SJCRH30 (cell line): ENCODE data around the genes PLEKHG6, SCNN1A and VAMP1.

GRCh38 chr12:6197668-6198588 lies 2.3 kb upstream of the CD9 start:
- RAMPAGE, long total RNA: no peak

DNA sequence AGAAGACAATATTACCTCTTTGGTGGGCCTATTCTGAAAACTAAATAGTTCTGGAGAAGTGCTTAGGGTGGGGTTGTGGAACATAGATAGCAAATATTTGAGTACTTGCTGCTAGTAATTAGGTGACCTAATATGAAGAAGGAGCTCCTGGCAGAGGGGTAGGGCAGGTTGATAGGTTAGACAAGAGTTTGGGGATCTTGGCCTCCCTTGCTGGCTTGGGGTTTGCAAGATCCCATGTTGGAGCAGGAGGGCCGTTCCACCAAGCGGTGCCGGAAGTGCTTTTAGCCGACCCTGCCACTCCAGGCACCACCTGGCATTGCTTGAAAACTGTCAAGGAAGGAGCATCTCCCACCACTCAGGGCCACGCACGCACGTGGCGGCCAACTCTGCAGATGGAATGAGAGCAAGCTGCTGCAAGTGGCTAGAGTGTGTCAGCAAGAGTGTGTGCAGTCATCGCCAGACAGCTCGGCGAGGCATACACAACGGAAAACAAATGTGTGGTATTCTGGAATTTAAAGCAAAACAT lies 11.0 kb downstream of the CD9 start:
- RAMPAGE, long total RNA: no peak

GRCh38 chr12:6221875-6222872 lies 22.0 kb downstream of the CD9 start:
- RAMPAGE, long total RNA: no peak

- RAMPAGE, long total RNA: no peak
Observed at GRCh38 chr12:6277161-6277525, 33.3 kb upstream of the PLEKHG6 start.

DNA sequence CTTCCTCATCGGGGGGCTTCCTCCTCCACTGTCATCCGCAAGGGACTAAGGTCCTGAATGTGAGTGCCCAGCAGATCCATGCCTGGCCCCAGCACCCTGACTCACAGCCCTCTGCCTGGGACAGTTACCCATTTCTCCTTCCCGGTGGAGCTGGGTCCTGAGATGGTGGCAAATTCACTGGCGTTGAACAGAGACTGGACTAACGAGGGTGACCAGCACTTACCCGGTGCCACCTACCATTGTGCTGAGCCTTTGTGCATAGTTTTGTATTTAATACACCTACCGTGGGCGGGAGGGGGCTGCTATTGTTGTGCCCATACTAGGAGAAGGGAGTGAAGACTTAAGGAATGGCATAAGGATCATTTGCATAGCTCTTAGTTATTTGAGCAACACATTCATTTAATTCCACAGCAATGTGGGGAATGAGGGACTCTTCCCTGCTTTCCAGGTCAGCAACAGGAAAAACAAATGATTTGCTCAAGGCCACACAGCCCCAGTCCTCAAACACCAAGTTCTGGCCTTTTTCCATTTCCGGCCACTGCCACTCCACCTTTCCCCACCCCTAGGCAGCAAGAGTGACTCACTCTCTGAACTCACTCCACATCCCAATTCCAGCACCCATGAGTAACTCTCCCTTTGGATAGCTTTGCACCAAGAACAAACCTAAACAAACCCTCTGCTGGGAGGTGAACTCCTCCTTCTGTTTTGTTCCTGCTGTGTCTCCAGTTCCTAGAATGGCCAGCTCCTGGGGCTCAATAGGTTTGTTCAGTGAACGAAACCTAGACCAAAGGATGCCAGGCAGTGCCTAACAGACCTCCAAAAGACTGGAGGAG lies 30.6 kb upstream of the PLEKHG6 start:
- RAMPAGE, long total RNA: no peak

DNA sequence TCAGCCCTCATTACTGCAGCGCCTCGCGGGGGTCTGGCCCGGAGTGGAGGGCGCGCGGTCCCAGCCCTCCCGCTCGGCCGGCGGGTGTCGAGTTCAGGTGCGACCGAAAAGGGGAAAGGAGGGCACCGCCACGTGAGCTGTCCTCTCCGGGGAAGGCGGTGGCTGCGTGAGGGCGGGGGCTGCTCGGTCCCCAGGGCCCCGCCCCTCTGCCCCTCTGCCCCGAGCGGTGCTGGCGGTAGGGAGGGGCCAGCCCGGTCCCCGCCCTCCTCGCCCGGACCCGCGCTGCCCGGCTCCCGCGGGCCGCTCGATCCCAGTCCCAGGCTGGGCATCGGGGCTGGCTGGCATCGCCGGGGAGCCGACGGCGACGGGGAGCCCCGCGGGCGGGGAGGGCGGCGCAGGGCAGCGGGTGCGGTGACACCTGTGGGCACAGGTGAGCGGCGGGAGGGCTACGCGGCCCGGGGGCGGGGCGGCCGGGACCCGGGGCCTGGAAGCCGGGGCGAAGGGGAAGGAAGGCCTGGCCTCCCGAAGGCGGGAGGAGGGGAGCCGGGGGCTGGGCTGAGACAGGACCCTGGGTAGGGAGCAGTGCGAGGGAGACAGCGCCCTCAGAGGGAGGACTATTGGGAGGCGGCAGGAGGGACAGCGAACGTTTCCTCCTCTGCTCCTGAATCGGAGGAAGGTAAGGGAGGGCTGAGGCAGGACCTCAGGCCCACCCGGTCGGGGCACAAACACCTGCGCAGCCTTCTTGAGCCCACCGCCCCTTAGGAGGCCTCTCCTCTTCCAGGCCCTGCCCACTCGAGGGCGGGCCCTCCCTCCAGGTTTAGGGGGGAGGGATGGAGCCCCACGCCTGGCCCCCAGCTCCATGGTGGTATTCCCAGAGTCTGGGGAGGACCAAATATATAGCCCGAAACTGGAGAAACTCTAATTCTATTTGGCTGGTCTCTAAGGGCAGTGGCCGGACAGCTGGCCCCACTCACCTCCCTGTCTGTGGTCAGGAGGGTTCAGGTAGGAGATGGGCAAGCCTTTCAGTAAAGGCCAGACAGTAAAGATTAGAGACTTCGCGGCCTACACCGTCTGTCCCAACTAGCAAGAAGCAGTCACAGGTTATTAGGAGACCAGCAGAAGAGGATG lies at the start of gene PLEKHG6:
Gene PLEKHG6 (plus strand): TSS at position 264 of the 1,128 bp plus-strand sequence.
- RAMPAGE, long total RNA: no peak

DNA sequence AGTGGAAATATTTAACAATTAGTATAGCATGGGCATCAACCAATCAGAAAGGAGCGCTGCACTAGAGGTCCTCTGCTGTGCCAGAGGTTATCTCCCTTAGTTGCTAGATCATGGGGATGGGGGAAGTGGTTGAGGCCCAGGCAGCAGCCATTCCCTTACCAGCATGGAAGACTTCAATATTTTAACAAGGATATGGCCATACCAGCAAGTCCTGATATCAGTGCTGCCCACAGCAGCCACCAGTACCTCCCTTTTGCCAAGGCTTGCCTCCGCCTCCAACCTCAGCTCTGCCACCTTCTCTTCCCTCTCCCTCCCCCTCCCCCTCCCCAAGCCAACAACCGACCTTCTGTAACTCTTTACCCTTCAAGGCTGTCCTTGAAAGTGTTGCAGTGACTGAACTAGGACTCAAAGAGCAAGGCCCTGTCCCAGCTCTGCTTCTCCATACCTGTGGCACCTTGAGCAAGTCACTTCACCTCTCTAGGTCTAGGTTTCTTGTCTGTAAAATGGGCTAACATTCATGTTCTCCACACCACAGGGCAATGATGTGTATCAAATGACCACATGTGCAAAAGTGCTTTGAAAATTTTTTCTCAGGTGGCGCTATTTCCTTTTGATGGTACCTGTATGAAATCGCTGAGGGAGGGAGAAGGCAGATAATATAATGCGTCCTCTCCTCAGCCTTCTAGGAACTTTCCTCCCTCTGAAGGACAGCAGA lies 14.5 kb downstream of the PLEKHG6 start:
- RAMPAGE, long total RNA: no peak

DNA sequence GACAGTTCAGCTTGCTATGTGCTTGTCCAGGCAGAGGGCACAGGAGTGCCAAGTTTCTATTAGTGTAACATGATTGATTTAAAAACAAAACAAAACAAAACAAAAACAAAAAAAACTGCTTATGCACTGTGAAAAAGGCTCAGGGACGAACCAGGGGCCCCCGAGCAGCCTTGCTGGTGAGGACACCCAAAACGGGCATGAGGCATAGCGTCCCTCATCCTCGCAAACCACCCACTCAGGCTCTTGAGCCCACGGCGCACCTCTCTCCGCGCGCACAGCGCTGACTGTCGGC lies 13.1 kb downstream of the TNFRSF1A start:
- RAMPAGE, long total RNA: no peak

DNA sequence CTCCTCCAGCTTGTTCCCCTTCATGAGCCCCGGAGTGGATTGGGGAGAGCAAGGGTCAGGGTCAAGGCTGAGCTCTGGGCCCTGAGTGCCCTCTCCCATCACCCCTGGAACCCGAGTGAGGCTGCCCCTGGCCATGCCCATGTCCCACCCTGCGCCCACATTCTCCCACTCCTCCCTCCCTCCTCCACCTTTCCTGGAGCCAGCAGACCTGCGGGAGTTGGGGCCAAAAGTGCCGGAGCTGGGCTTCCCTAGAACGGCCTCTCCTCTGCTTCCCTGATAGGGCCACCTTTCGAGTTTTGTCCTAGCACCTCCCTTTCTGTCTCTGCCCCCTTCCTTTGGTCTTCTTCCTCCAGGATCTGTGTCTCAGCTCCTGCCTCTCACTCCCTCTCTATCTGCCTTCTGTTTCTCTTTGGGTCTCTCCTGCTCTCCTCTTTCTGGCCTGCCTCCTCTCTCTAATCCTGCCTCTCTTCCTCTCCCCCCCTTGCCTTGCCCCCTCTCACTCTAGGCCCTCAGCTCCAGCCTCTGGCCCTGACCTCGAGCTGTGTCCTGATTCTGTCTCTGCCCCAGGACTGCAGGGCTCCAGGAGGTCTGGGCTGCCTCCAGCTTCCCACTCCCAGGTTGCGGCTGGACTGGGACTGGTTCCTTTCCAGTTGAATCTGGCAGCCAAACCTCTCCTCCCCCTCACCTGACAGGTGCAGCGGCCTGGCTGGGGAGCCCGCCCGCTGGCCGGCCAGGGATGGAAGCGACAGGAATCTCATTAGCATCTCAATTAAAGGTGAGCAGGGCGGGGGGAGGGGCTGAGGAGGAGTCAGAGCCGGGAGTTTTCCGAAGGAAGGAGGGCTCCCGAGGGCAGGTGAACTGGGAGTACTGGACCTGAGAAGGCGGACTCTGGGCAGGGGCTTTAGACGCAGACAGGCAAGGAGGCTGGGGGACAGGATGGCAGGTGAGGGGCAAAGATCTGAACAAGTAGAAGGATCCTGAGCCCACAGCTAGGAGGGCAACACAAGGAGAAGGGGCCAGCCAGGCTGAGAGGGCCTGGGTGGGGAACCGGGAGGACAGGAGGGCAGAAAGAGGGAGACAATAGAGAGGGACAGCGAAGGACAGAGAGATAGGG lies at the start of gene SCNN1A:
Gene SCNN1A (minus strand): TSS at position 744 of the 1,114 bp plus-strand sequence.
- RAMPAGE, long total RNA: no peak

- RAMPAGE, long total RNA: no peak
Observed at GRCh38 chr12:6426790-6427826, 17.6 kb upstream of the CD27 start.

- RAMPAGE, long total RNA: no peak
Observed at GRCh38 chr12:6432952-6433508, 11.7 kb upstream of the CD27 start.

- RAMPAGE, long total RNA: no peak
Observed at GRCh38 chr12:6446269-6446689, 1.5 kb downstream of the CD27 start.

- RAMPAGE, long total RNA: no peak
Observed at GRCh38 chr12:6458441-6459192, 6.8 kb downstream of the TAPBPL start.

- RAMPAGE, long total RNA: no peak
Observed at GRCh38 chr12:6470517-6471471, at the start of gene VAMP1. TSS of gene VAMP1 (minus strand) at chr12:6470677.

- RAMPAGE, long total RNA: no peak
Observed at GRCh38 chr12:6478449-6478806, 8.0 kb upstream of the VAMP1 start.

- RAMPAGE, long total RNA: no peak
Observed at GRCh38 chr12:6514053-6514721, 20.1 kb upstream of the GAPDH start.

GRCh38 chr12:6534925-6535952 lies 922 bp downstream of the GAPDH start:
- RAMPAGE, long total RNA: no peak

- RAMPAGE, long total RNA: no peak
Observed at GRCh38 chr12:6539692-6540534, 5.6 kb downstream of the GAPDH start.

DNA sequence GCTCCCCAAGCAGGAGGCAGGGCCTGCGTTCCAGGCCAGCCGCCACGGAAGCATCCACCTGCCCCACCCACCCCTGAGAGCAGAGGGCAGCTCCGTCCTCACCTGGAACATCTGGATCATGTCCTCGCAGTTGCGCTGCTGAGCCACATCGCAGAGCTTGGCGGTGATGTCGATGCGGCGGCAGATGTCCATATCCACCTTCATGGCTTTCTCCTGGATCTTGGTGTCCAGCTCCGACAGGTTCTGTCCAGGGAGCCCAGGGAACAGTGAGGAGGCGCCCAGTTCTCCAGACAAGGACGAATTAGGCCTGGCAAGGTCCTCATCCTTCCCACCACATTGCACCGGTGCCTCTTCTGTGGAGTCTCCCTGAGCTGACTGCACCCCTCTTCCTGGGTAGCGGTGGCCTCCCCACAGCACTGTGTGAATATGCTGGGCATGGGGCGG lies 6.2 kb downstream of the IFFO1 start:
- RAMPAGE, long total RNA: no peak

DNA sequence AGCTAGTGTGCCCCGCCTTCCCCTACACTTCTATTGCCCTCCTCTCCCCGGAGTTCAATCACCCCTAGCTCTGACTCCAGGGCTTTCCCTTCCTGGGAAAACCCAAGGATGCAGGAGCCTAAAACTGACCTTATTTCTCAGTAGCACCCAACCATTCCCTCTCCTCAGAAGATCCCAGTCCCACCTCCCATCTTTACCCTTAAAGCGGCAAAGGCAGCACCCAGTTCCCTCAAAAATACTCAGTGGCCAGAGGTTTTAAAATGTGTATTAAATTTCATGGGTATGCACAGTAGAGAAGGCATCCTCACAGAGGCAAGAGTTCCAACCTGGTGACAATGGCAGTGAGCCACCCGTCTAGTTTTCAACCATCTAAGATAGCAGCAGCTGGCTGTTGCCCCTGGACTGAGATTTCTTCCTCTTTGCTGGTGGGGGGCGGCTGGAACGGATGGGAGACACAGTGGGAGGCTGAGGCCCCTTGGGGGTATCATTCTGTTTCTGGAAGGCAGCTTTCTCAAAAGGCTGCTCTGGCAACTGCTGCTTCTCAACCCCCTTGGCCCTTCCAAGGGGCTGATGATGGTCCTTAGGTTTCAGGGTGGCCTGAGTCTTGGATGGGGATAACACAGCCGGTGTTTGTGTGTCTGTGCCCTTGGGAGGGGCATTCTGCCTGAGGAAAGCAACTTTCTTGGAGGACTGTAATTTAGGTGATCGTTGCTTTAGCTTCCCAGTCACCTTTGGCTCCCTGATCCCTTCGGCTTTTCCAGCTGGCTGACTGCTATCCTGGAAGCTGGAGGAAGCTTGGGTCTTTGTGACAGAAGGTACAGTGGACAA lies 996 bp upstream of the IFFO1 start:
- RAMPAGE, long total RNA: no peak